Sigmoid colon (tissue), 4 donors: ENCODE measurements around a stretch of chr12.

GRCh38 chr12:66156463-66157146 lies 13.2 kb downstream of the TMBIM4 start:
- PRO-cap: no peak
- RAMPAGE, long total RNA, 4 experiments: no peak in any of the 4 experiments

DNA sequence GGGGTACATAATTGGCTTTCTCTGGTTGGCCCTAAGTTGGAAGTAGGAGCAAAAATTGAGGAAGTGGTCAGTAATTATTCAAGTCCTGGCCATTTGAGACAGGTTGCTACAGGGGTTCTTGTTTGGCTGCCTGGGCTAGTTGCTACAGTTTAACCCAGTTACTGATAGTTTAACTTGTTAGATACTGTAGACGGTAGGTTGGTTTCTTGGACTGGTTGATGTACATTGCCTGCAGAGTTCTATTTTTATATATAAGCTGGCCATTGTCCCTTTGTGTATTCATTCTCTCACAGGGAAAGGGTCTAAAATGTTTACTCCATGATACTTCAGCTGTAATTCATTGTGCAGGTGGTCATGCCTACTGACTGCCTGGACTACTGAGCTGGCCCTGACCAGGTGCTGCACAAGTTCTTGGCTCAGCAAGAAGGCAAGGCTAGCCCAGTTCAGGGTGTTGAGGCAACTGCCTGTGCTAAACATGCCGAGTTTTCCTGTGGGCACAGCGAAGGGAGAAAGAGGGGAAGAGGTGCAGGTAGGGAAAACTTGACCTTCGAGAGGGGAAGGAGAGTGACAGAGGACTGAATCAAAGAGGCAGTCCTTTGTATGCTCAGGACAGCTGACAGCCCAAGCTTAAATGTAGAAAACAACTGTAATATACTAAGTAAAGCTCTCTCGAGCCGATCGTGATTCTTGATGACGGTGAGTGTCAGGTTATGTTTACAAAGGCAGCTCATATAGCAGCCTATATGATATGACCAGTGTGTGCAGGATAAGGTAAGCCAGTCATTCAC lies 2.4 kb downstream of the IRAK3 start:
- PRO-cap: no peak
- RAMPAGE, long total RNA, 4 experiments: no peak in any of the 4 experiments

- PRO-cap: no peak
- RAMPAGE, long total RNA, 4 experiments: no peak in any of the 4 experiments
These were observed 11.6 kb downstream of the IRAK3 start for GRCh38 chr12:66200501-66201109.

DNA sequence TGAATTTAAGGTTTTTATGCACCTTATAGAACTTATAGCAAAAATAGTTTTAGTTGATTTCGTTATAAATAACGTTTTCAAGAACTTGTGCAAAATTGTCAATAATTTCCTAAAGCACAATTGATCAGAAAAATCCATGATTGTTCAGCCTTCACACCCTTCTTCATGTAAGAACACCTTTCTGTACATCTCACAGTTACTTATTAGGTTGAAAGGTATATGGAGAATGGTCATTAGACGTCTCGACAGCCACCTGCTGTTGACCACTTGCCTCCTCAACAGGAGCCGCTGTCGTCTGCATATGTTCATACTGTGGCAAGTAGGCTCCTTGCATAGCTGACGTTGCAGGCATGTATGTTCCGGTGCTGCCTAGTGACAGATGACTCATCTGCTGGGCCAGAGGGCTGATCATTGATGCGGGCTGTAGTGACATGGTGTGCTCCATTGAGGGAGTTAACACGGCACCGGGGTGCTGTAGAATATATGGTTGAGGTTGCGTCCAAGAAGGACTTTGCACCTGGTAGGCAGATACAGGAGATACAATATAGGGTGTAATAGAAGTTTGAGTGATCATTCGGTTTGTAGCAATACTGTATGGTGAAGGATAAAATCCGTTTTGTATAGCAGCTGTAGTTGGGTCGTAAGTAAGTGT lies 45.0 kb downstream of the IRAK3 start:
- PRO-cap: no peak
- RAMPAGE, long total RNA, 4 experiments: no peak in any of the 4 experiments

DNA sequence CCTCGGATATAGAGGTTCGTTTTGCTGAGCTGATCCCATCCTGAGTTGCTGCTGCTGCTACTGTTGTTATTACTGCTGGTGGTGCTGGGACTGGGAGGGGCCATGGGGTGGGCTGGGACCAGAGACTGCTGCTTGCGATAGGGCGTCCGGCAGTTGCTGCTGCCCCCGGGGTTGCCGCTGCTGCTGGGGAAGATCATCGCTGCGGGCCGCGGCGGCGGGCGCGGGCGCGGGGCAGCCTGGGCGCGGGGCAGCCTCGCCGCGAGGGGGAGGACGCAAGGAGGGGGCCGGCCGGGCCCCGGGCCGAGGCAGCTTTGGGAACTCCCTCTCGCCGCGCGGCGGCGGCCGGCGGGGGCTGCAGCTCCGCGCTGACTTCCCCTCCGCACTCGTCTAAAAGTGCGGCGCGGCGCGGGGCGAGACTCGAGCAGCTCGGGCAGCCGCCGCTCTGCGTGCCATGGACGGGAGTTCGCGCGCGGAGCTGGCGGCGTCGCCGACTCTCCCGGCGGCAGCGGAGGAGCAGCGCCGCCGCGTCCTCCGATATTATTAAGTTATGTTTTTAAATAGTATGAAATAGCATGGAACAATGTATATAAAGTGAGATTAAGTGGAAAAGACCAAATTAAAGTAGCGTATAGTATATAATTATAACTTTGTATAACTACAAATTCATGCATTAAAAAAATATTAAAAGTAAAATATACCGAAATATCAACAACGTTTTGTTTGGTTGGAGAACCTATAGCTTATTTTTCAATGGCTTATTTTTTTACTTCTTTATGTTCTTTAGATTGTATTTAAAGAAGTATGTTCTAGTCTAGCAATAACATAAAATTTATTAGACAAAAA lies 46.3 kb downstream of the IRAK3 start:
- PRO-cap: no peak
- RAMPAGE, long total RNA, 4 experiments: no peak in any of the 4 experiments

DNA sequence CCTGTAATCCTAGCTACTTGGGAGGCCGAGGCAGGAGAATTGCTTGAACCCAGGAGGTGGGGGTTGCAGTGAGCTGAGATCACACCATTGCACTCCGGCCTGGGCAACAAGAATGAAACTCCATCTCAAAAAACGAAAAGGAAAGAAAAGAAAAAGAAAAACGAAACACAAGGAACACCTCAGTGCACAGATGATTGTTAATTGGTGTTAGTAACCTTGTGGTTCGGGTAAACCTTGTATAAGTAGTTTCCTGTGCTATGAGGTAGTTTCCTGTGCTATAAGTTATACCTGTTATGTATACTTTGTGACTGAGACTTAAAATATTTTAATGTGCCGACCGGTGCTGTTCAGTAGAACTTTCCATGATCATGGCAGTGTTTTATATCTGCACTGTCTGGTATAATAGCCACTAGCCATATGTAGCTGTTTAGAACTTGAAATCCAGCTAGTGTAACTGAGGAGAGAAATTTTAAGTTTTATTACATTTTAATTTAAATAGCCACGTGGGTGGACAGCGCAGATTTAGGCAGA lies 1.3 kb downstream of the HELB start:
- PRO-cap: no peak
- RAMPAGE, long total RNA, 4 experiments: no peak in any of the 4 experiments

DNA sequence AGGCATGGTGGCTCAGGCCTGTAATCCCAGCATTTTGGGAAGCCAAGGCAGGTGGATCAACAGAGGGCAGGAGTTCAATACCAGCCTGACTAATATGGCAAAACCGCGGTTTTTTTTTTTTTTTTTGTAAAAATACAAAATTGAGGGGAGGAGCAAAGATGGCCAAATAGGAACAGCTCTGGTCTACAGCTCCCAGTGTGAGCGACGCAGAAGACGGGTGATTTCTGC lies 100.8 kb downstream of the GRIP1 start:
- PRO-cap: no peak
- RAMPAGE, long total RNA, 4 experiments: no peak in any of the 4 experiments

DNA sequence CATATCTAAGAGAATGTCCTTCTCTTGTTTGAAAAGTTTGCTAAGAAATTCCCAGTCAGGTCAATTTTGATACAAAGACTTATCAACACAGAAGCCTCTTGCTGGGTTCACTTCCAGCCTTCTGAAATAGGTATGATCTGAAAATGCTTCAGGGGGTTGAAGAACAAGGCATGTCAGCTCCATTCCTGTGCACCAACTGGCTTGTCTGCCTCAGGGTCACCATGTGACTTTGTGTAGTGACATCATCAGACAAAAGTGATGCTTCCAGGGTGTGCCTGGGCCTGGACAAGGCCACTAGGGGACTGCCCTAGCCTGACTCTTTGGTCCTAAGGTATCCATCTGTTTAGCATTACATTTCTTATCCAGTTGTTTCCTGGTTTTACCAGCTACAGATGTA lies 155.6 kb downstream of the CAND1 start:
- PRO-cap: no peak
- RAMPAGE, long total RNA, 4 experiments: no peak in any of the 4 experiments

DNA sequence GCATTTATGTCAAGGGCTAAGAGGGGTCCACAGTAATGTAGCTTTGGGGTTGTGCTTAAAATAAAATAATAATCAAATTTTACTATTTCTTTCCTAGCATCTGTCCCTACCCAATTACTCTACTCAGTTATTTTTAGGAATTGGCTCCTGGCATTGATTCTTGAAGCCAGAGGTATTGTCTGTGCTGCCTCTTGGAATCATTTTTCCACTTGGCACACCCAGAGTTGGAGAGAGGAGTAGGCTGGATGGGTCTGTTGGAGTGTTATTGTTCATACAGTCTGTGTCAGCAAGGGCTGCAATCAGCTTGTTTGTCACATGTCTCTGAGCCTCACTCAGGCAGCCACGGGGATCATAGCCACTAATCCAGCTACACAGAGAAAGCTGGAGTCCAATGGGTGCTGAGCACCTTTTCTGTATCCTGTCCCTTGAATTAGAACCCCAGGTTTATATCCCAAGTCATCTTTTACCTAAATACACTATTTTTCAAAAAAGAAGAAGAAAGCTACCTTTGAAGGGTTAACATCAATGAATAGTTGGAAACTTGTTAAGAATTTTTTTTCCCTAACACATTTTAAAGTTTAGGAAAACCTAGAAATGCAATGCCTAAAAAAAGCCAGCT lies 176.0 kb upstream of the DYRK2 start:
- PRO-cap: no peak
- RAMPAGE, long total RNA, 4 experiments: no peak in any of the 4 experiments

- PRO-cap: no peak
- RAMPAGE, long total RNA, 4 experiments: no peak in any of the 4 experiments
These were observed 8.6 kb downstream of the DYRK2 start for GRCh38 chr12:67657020-67657677.

- PRO-cap: no peak
- RAMPAGE, long total RNA, 4 experiments: no peak in any of the 4 experiments
These were observed 35.6 kb upstream of the MDM1 start for GRCh38 chr12:68367803-68368089.

DNA sequence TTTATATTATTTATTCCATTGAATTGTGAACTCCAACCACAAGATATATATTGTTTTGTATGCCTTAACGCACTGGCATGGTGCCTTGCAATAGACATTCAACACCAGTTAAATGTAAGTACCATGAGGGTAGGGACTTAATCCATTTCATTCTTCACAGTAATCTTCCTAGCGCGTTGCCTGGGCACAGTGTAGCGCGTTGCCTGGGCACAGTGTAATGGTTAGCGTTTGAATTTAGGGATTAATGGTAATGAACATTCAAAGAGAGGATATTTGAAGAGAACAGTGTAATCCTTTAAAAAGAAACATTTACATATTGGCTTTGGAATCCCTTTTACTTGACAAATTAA lies 2.8 kb downstream of the RAP1B start:
- PRO-cap: no peak
- RAMPAGE, long total RNA, 4 experiments: no peak in any of the 4 experiments

DNA sequence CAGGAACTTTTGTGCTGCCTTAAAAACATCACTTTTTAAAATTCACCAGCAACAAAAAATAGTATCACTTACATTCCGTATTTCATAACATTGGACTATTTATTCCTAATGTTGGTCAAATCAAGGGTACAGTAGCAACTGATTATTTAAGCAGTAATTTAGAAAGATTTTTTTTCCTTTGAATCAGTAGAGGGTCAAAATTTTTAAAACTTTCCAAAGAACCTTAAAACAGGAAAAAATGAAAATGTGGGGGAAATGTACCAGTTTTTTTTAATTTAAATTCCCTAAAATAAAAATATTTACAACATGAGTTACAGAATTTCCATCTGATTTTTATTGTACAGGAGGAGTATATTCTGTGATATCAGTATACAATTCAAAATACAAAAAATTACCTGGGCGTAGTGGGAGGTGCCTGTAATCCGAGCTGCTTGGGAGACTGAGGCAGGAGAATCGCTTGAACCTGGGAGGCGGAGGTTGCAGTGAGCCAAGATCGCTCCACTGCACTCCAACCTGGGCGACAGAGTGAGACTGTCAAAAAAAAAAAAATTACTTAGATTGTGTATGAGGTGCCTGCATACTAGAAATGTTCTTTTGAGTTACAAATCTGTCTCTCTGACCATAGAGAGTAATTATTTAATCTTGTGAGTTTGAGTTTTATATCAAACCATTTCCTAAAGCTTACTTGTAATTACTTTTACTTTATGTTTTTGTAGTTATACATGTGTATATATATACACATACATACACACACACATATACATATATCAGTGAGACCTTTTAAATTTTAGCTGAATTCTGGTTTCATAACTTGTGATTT lies 4.6 kb downstream of the RAP1B start:
- PRO-cap: no peak
- RAMPAGE, long total RNA, 4 experiments: no peak in any of the 4 experiments

GRCh38 chr12:68626352-68627391 lies 16.0 kb downstream of the RAP1B start:
- PRO-cap: no peak
- RAMPAGE, long total RNA, 4 experiments: no peak in any of the 4 experiments

DNA sequence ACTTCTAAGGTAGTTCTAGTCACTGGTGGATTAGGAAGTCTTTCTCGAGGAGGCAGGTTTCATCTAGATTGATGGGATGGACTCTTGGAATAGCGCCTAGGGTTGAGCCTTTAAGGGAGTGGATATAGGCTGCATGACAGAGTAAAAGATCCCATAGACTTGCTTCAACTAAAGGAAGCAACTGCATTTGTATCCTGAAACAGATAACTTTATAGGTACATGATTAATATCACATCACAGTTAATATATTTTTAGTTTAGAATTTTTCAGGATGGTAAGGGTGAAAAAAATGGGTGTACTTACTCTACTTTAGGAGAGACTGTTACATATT lies 30.6 kb downstream of the MDM2 start:
- PRO-cap: no peak
- RAMPAGE, long total RNA, 4 experiments: no peak in any of the 4 experiments

DNA sequence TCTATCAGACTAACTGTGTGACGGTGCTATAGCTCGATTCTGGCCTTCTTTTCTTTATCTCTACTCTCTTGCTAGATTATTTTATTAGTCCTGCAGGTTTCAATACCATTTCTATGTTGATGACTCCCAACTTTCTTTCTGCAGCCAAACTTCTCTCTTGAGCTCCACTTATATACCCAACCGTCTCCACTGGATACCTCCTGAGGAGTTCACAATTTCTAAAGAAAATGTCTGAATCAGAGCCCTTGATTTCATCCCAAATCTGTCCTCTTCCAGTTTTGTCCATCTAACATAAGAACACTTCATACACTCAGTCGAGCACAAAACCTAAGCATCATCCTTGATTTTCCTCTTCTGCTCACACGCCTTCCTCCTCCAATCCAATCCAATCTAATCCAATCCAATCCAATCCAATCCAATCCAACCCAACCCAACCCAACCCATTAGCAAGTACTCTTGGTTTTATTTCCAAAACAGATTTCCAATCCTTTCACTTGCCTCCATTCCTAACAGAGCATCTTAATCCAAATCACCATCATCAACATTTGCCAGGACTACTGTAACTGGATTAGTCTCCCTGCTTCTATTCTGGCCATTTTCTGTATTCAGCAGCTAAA lies 14.6 kb downstream of the CPM start:
- PRO-cap: no peak
- RAMPAGE, long total RNA, 4 experiments: no peak in any of the 4 experiments

GRCh38 chr12:68944597-68945009 lies 11.6 kb upstream of the CPM start:
- PRO-cap: no peak
- RAMPAGE, long total RNA, 4 experiments: no peak in any of the 4 experiments

DNA sequence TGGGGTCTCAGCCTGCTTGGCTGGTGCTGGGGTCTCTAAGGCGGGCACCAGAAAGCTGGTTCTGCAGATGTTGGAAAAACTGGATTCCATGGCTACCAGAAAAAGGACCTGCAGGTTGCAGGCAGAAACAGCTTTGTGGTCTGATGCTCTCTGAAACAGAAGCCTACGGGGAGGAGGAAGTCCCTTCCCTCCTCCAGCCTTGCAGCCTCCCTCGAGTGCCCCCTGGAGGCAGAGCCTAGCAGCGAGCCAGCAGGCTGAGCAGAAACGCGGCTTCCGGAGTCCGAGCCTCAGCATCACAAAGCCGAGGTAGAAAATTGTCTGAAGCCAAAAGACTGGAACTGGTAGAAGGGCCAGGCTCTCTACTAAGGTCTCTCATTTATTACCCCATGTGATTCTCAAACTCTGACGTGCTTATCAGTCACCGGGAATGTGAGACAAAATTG lies 82.3 kb upstream of the CPSF6 start:
- PRO-cap: no peak
- RAMPAGE, long total RNA, 4 experiments: no peak in any of the 4 experiments

DNA sequence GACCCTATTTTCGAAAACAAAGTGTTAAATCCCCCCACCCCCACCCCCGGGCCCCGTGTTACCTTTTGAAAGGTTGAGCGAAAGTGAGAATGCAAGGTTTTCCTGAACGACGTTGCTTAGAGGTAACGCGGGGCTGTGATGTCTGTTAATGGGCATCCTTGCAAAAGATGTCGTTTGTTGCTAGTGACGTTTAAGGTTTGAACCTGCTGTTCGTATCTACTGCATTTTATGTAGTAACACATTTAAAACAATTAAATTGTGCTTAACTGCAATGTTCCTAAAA lies 1.2 kb downstream of the CPSF6 start:
- PRO-cap: no peak
- RAMPAGE, long total RNA, 4 experiments: no peak in any of the 4 experiments

GRCh38 chr12:69359110-69359469 lies 453 bp upstream of the YEATS4 start:
- PRO-cap: no peak
- RAMPAGE, long total RNA, 4 experiments: no peak in any of the 4 experiments